ENCODE measurements around a stretch of chr1.

- PRO-cap, 7 experiments: no peak in any of the 7 experiments
These were observed 2.1 kb downstream of the SRGAP2 start for GRCh38 chr1:206205442-206205924.

GRCh38 chr1:206459769-206460299 is 10.4 kb upstream of the IKBKE start:
- PRO-cap, 7 experiments: no peak in any of the 7 experiments

- PRO-cap, 7 experiments: no peak in any of the 7 experiments
These were observed 5.3 kb downstream of the RASSF5 start for GRCh38 chr1:206512516-206513188.

DNA sequence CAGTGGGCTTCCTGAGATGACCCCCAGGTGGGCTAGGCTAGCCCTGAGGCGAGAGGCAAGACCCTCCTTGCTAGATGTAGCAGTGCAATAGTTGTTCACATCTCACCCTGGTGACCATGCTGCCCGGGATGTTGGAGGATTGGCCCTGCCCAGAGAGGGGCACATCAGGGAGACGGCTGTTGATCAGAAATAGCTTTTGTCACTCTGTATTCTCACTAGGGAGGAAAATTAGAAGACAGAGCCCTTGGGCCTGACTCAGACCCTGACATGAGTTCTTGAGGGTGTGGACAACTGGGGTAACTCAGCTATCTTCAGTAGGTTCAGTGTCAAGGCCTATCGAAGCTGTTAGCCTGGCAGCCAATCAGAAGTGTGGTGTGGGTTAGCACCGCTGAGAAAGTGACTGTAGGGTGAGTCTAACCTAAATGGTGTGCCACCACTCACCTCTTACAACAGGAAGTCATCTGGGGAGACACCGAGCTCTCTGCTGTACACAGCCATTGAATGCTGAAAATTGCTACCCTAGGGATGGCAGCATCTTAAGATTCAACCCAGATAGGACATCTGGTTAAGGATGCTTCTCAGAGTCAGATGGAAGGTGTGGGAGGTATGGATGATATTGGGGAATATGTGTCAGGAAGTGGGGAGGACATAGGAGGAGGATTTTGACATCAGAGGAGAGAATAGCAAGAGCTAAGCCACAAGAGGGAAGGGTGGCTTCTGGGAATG is 44.6 kb downstream of the RASSF5 start:
- PRO-cap, 7 experiments: peak in 6 of 7 experiments; most common plus-strand start position 443 of the sequence (in 6); most common minus-strand start position 293 of the sequence (in 4)

GRCh38 chr1:206556818-206557748 is 49.8 kb downstream of the RASSF5 start:
- PRO-cap, 7 experiments: peak in 7 of 7 experiments; most common plus-strand start chr1:206557164 (in 5); most common minus-strand start chr1:206557157 (in 6)

GRCh38 chr1:206560075-206560417 is 52.2 kb downstream of the EIF2D start:
- PRO-cap, 7 experiments: no peak in any of the 7 experiments

- PRO-cap, 7 experiments: no peak in any of the 7 experiments
These were observed 48.7 kb downstream of the EIF2D start for GRCh38 chr1:206563381-206564081.

DNA sequence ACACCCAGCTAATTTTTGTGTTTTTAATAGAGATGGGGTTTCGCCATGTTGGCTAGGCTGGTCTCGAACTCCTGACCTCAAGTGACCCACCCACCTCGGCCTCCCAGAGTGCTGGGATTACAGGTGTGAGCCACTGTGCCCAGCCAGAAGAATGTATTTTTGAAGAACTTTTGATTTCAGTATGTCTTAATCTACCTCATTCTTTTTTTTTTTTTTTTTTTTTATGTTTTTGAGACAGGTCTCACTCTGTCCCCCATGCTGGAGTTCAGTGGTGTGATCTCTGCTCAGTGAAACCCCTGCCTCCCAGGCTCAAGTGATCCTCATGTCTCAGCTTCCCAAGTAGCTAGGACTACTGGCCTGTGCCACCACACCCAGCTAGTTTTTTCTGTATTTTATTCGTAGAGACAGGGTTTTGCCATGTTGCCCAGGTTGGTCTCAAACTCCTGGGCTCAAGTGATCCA is 26.7 kb downstream of the MAPKAPK2 start:
- PRO-cap, 7 experiments: peak in 1 of 7 experiments; most common plus-strand start position 247 of the sequence (in 1)

DNA sequence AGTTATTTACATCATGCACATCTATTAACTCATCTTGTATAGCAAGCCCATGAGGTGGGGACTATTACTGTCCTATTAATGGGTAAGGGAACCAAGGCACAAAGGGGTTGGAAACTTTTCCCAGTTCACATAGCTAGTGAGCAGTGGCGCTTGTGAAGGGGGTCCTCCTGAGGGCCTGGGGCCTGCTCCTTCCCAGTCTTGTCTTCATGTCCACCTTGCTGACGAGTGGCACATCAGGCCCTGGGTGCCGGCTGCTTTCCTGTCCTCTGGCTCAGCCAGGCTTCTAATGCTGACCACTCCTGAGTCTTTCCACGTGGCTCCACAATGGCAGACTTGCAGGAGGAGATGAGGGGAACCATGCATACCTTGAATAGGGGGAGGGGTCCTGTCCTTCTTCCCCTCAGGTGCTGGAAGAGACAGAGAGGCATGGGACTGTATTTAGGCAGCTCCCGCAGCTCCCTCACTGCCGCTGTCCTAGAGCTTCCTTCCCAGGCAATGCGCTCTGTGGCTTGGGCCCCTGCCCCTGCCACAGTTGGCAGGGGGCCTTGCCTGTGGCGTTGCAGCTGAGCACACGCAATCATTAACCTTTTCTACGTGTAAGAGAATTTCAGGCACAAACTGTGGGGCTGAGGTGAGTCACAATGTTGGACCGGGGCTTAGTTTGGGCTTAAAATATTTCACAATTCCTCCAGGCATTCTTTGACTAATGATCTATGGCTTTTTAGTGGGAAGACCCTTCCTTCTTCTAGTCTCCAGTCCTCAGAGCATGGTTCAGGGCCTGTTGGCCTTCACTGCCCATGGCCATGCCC is 38.9 kb downstream of the MAPKAPK2 start:
- PRO-cap, 7 experiments: peak in 1 of 7 experiments; most common plus-strand start position 768 of the sequence (in 1)

DNA sequence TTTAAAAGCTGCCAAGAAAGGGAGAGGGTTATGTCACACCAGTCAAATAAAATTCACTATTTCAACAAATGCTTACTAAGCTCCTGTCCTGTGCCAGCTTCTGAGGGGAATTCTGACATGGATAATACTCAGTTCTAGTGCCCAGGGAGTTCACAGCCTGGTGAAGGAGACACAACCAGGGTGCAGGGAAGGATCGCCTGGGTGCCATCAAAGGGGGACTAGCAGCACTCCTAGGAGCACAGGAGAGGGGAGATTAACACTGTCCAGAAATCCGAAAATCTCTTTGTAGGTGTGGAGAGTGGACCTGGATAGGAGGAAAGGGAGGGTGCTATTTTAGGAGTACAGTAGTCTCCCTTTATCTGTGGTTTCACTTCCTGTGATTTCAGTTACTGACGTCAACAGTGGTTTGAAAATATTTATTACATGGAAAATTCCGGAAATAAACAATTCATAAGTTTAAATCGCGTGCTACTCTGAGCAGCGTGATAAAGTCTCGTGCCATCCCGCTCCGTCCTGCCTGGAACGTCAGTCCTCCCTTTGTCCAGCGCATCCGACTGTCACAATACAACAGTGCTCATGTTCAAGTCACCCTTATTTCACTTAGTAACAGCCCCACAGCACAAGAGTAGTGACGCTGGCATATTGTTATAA is 6.6 kb upstream of the IL24 start:
- PRO-cap, 7 experiments: peak in 5 of 7 experiments; most common plus-strand start position 451 of the sequence (in 4); most common minus-strand start position 330 of the sequence (in 1)

- PRO-cap, 7 experiments: no peak in any of the 7 experiments
These were observed 11.9 kb downstream of the PIGR start for GRCh38 chr1:206934251-206934809.

DNA sequence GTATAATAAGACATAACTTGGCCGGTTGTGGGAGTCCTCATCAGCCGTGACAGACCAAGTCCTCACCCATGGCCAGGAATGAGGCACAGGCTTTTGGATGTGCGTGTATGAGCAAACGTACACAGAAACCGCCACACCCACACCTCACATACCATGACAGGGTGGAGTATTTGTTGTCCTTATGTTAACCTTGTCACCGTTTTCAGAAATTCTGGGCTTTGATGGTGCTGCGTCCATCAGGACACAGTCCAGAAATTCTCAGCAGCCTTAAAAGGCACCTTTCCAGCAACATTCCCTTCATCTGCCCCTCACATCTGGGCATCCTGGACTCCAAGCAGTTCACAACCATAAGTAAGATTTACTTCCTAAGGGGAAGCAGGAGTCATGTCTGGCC is 12.4 kb downstream of the C1orf116 start:
- PRO-cap, 7 experiments: no peak in any of the 7 experiments

DNA sequence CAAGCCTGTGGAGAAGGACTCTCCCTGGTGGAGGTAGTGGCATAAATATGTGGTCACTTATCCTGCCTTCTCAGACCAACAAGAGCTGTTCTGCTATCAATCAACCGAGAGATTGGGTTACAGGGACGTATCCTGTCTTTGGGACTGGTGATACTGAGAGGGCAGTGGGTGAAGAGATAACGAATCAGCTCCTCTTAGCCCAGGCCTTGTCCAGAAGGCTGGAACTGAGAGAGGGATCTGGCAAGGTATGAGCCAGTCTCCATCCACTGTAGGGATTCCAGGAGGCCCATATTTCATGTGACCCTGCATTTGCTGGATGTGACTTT is 11.4 kb downstream of the C1orf116 start:
- PRO-cap, 7 experiments: no peak in any of the 7 experiments

DNA sequence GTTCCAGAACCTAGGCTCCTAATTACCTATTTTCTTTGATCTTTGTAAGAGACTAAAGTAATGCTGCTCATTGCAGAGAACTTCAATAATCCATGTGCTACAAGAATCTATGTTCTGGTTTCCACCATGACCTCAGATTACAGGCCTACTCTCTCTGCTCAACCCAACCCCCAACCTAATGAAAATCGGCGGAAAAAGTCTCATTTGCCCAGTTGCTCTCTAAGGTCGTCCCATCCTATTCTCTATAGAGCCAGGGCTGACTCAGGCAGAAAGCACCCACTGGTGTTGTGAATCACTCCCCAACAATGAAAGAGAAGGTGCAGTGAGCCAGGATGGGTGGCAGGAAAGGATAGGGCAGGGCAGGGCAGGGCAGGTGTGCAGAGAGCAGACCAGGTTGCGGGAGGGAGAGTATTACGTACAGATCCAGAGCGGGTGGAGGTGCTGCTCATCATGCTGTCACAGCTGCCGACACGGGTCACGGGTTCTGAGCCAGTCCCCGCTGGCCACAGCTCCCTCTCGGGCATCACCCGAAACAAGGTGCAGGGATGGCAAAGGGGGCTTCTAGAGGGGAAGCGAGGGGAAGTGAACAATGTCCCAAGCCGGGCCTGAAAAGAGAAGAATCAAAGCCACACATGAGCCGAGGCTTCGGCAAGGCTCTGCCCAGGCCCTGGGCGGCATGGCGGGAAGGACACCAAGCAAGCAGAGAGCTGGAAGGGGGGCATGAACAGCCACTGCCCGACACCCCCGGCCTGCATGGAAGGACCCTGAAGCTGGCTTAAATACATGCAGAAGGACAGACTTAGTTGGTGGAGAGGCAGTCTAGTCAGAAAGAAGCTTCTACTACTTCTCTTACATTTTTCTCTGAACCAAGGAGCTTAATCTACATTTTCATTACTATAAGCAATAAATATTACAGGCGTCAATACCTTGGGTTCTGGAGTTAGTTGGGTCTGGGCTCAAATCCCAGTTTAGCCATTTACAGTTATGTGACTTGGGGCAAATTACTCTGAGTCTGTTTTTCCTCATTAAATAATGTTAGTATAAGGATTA is 5.2 kb downstream of the C1orf116 start:
- PRO-cap, 7 experiments: no peak in any of the 7 experiments

- PRO-cap, 7 experiments: no peak in any of the 7 experiments
These were observed 4.6 kb downstream of the YOD1 start for GRCh38 chr1:207046051-207047175.

DNA sequence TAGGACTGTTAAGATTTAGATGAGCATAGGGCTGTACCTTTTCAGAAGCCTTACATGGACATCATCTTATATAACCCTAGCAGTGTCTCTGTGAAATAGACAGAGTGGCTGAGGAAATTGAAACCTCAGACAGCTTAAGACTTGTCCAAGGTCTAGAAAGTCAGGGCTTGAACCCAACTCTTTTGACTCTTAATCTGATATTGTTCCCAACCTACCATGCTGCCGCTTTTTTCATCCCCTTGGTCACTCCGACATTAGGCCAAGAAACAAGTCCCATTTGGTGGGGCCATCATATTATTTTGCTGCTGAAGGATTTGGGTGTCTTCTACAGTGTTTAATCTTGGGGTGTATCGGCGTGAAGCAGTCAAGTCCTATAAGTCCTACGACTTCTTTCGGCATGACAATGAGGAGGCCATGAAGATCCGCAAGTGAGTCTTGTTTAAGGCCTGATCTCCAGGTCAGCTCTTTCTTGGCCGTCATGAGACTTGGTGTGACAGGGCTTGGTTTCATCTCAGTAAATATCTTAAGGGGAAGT is 9.3 kb downstream of the PFKFB2 start:
- PRO-cap, 7 experiments: no peak in any of the 7 experiments

- PRO-cap, 7 experiments: peak in 3 of 7 experiments; most common minus-strand start chr1:207071579 (in 3)
These were observed 17.4 kb upstream of the C4BPB start for GRCh38 chr1:207071257-207071732.

DNA sequence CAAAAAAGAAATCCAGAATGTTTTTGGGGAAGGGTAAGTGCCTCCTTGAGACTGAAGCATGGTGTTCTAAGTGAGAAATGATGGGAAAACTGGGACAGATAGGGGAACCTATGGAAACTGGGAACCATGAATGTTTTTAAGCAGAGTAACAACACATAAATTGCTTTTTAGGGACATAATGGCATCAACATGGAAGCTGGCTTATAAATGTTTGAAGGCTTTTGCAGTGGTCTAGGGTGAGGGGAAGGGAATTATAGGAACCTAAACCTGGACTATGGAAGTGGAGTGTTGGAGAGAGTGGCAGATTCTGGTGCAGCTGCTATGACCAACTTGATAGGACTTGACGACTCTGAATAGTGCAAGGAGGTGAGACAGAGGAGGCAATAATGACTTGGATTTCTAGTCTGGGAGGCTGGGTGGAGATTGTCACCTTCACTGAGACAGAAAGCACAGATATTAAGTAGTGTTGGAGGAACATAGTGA is 3.6 kb downstream of the C4BPA start:
- PRO-cap, 7 experiments: no peak in any of the 7 experiments

DNA sequence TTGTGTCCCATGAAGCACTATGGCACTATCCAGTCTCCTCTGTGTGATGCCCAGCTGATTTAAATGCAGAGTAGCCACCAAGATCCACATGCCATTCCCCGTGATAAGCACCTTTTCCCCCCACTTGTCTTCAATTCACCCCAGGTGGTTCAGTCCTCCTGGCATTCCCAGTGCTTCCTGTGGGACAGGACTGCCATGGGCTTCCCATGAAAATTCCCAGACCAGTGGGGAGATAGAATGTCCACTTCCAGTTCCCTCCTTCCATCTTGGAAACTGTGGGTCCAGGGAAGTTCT is 49.1 kb downstream of the C4BPA start:
- PRO-cap, 7 experiments: no peak in any of the 7 experiments

DNA sequence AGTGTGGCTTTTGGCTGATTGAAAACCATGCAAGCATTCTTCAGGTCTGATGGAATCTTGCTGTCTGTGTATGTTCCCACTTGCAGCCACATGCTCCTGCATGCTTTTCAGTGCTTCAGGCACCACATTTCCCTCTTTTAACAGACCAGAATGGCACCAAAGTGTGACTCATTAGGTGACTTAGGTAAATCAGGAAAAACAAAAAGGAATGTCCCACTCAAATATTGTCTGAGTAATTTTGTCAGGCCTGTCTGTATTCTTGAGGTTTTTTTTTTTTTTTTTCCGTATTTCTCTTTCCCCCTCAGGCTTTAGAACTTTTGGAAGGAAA is 80.7 kb upstream of the CD55 start:
- PRO-cap, 7 experiments: no peak in any of the 7 experiments

All from T-cell (primary cell).